M059J (cell line): Measurements from ENCODE around the genes USHBP1 and NIBAN3.

DNA sequence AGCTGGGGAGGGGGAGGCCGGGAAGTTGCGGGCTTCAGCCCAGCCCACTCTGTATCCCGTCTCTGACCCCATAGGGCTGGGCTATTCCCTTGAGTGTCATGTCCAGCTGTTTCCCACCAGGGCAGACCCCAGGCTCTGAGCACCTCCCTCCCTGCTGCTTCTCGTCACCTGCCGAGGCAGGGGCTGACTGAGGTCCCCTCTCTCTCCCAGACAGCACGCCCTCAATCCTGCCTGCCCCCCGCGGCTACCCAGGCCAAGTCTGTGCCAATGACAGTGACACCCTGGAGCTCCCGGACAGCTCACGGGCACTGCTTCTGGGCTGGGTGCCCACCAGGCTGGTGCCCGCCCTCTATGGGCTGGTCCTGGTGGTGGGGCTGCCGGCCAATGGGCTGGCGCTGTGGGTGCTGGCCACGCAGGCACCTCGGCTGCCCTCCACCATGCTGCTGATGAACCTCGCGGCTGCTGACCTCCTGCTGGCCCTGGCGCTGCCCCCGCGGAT, 613 bp downstream of the F2RL3 start:
- RAMPAGE, long total RNA: no peak

DNA sequence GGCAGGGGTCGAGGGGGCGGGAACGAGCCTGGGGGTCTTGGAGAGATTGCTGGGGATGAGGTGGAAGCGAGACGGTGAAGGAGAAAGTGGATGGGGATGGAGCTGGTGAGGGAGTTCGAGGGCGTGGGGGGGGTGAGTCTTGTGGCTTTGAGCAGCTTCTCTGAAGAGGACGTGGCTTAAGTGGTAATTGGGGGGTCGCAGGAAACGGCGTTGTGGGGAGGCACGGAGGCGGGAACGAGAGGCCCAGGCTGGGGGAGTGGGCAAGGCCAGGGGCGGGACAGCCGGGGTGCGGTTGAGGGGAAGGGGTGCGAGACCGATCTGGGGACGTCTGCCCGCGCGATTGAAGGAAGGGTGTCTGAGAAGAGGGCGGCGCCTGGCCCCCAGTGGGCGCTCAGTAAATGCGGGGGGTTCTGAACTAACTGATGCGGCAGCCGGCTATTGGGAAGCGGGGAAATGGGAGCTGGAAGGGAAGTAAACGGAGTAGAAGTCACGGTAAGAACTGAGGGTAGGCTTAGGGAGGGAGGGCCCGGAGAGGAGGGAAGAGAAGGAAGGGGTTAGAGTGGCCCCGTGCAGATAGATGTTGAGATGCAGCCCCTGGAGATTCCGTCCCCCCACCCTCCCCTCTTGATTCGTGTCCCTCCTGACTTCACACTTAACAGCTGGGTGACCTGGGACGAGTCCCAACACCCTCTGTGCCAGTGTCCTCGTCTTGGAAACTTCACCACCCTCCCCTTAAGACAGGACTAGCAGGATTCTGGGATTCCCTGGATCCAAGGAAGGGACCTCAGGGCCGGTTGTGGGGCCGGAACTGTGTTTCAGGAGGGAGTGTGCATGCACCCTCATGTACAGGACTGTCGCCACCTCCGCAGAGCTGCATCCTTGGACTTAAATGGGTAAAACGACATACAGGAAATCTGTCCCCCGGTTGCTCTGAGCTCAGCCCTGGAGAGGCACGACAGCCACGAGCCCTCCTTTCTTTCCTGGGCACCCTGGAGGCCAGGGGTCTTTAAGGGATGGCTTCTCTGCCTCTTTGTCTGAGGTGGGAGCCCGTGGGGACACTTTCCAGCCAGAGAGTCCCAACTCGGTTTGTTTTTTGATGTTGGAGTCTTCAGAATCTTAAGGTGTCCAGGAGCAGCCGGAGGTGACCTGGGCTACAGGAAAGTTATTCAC, 784 bp downstream of the MYO9B start:
- RAMPAGE, long total RNA: no peak

DNA sequence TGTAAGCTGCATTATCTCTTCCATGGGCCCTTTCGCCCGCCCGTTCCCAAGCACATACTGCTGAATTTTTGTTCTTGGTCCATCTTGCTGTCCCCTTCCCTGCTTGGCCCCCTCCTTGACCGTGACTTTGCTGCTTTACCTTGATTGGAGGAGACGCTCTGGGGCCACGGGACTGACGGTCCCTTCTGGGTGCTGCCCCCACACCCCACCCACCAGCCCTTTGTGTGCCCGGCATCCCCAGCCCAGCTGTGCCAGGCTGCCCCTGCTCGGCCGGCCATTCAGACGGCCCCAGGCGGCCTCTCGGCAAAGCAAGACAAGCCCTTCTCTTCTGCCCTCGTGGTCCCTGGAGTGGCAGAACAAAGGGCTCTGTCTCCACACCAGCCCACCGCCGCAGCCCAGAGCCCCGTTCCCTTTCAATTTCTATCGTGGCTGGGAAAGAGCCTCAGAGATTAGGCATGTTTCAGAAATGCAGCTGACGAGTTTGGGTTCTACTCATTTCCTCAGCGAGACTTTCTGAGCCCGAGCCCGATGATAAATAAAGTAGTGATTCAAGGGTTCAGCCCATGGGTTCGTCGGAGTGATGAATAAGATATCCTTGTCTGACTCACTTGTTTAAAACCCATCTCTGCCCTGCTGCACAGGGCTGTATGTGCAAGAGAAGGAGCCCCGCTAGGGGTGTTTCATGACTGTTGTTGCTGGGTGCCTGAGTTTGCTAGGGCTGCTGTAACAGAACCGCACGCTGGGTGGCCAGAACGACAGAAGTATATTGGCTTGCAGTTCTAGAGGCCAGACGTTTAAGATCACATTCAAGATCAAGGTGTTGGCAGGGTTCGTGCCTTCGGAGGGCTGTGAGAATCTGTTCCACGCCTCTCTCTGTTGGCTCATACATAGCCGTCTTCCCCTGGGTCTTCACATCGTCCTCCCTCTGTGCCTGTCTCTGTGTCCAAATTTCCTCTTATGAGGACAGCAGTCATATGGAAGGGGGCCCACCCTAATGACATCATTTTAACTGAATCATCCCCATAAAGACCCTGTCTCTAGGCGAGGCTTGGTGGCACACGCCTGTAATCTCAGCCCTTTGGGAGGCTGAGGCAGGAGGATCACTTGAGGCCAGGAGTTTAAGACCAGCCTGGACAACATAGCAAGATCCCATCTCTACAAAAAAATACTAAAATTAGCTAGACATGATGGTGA, 4.4 kb downstream of the MYO9B start:
- RAMPAGE, long total RNA: no peak

DNA sequence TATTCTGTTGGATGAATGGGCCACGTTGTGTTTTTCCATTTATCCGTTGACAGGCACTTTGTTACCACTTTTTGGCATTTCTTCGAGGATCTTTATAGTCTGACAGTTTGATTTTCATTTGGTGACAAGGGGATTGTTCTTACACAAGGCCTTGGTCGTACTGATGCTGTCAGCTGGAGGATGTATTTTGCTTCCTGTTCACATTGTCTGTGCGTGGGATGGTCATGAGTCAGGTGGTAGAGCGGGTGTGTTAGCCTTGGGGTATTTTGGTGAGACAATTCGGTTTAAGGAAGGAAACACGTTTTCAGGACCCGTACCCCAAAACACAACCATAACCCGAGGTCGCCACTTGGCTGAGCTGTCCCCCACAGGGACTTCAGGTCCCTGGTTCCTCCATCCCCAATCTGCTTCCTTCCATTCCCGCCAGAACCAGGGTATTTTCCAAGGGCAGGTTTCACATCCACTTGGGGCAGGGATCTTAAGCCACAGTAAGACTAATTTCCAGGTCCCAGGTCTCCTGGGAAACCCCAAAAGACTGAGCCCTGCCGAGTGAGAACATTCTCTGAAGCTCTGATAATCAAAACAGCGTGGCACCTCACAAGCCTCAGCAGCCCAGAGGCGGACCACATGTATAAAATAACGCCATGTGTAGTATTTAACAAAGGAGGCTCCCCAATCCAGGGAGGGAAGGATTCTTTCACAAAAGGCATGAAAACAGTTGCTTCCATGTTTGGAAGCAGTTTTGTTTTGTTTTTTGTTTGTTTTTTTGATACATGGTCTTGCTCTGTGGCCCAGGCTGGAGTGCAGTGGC, 15.1 kb downstream of the MYO9B start:
- RAMPAGE, long total RNA: no peak

DNA sequence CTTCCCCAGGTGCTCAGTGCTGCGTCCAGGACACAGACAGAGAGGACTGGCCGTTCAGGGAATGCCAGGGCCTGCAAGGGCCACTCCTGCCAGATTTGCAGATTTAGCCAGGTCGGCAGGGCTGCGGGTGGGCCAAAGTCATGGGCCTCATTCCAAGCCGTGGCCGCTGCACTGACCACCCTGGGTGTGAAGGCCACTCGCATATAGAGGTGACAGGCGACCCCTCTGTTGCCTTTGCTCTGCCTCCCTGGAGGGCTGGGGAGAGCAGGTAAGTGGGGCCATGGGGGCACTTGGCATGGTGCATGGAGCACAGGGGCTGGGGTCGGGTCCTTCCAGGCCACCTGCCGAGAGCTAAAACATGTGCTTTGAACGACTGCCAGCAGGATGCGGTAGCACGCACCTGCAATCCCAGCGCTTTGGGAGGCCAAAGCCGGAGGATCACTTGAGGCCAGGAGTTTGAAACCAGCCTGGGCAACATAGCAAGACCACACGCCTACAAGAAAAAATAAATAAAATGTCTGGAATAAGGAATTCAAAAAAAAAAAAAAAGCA, 37.1 kb upstream of the USE1 start:
- RAMPAGE, long total RNA: no peak

GRCh38 chr19:17195371-17195729, 19.8 kb upstream of the USE1 start:
- RAMPAGE, long total RNA: no peak

- RAMPAGE, long total RNA: no peak
Measured at GRCh38 chr19:17212914-17213428, 2.2 kb upstream of the USE1 start.

GRCh38 chr19:17220070-17220962, 5.2 kb downstream of the USE1 start:
- RAMPAGE, long total RNA: no peak

DNA sequence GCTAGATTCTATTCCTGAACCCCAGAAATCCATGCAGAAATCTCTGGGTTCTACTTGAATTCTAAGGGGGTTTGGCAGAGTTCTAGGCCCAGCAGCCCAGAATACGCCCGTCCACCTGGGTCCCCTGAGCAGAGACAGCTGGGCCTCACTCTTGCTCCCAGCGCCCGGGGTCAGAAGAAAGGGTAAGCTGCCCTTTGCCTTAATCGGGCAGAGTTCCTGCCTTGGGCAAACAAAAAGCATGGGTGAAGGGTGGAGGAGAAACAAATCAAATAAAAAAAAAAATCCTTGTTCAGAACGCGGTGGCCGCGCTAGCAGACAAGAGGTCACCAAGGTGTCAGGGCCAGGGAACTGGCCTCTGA, 5.8 kb downstream of the NR2F6 start:
- RAMPAGE, long total RNA: no peak

DNA sequence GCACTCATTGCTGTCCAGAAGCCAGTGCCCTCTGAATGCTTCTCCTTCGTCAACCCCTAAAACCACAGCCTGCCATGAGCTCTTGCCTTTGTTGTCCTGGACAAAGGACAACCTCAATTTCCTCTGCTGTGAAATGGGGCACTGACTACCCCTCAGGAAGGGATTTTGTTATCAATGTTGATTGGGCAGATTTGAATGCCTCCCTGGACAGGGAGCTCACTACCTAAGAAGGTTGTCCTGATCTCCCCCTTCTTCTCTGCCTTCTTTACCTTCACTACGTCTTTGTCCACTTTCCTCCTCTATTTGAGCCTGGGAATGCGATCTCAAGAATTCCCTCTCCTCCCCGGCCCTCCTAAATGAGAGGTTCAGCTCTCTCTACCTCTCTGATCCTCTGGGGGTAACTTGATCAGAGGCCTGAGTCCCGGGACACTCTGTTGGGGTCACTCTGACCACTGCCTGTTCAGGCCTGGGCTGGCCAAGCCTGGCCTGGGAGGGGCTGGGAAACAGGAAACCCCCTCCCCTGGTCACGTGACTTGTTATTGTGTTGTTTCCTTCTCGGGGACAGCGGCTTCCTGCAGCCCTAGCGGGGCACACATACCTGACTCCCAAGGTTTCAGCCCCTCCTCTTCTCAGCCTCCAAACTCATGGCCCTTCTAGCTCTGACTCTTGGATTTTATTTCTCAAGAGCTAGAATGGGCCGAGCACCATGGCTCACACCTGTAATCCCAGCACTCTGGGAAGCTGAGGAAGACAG, at the start of gene USHBP1:
USHBP1 (minus strand) TSS at position 454 of the 754 bp plus-strand sequence.
- RAMPAGE, long total RNA: no peak

- RAMPAGE, long total RNA: no peak
Measured at GRCh38 chr19:17302155-17302940, 877 bp downstream of the ABHD8 start.

- RAMPAGE, long total RNA: no peak
Measured at GRCh38 chr19:17328858-17329687, 5.6 kb downstream of the ANO8 start.

- RAMPAGE, long total RNA: no peak
Measured at GRCh38 chr19:17338795-17339470, 1.6 kb downstream of the GTPBP3 start.

GRCh38 chr19:17423180-17423764, 3.4 kb downstream of the MVB12A start:
- RAMPAGE, long total RNA: no peak

DNA sequence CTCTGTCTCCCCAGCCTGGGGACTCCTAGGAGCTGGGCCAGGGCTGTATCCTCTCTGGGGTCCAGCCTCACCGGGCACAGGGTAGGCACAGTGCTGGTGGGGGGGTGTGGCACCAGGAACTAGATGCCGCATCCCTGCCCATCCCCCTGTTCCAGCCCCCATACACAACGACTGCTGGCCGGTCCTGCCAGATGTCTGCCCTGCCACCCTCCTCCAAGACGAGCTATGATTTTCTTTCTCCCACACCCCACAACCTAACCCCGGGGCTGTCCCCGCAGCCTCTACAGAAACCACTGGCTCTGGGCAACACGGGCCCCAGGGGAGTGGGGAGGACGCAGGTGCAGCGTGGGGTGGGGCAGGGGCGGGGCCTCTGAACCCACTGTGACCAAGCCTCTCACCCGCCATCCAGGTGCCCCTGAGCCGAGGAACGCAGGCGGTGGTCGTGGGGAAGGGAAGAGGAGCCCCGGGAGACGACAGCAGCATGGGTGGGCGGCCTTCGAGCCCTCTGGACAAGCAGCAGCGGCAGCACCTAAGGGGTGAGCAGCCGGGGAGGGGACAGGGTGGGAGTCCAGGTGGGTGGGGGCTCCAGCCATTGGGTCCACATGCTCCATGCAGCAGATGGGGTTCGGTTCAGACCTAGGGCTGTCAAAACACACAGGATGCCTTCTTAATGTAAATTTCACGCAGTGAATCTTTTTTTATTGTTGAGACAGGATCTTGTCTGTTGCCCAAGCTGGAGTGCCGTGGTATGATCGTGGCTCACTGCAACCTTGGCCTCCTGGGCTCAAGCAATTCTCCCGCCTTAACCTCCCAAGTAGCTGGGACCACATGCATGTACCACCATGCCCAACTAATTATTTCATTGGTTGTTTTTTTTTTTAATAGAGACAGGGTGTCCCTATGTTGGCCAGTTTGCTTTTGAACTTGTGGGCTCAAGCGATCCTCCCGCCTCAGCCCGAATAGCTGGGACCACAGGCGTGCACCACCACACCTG, at the start of gene NIBAN3:
NIBAN3 (plus strand) TSS at position 408 of the 994 bp plus-strand sequence.
- RAMPAGE, long total RNA: no peak

DNA sequence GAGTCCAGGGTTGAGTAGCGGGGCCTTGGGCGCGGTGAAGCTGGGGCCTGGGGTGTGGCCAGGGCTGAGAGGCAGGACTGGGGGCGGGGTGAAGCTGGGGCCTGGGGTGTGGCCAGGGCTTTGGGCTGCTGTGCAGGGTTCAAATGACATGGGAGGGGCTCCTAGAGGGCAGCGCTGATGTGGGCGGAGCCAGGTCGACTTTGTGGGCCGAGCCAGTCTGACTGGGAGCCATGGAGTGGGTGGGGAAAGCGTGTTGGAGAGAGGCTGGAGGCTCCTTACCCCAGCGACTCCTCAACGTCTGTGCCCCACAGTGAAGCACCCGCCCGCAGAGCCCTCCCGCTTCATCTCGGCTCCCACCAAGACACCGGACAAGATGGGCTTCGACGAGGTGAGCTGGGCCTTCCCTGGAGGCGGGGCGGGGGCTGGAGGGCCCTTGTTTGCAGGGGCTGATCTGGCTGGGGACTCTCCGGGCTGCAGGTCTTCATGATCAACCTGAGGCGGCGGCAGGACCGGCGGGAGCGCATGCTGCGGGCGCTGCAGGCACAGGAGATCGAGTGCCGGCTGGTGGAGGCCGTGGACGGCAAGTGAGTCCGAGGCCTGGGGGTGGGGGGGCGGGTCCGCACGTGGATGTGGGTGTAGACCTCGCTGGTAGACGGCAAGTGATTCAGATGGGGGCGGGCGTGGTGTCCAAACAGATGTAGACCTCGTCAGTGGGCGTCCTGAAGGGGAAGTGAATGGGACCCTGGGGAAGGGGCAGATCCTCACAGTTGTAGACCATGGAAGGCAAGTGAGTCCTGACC, 21.6 kb downstream of the COLGALT1 start:
- RAMPAGE, long total RNA: no peak

DNA sequence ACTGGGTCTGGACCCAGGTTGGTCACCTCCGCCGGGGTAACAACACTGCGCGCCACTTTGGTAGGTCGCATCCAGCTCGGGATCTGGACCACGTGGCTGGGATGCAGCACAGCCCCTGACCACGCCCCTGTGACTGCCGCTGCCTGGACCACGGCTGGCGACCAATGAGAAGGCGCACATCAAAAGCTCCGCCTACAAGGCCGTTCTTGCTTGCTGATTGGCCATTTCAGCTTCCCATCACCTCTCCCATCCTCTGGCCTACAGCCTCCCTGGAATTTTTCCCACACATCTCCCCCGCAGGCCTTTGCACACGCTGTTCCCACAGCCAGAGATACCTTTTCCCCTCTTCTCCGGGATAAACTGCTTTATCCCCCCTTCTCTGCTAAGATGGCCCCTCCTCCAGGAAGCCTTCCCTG, 12.5 kb upstream of the MAP1S start:
- RAMPAGE, long total RNA: no peak

- RAMPAGE, long total RNA: no peak
Measured at GRCh38 chr19:17797292-17798093, 2.6 kb downstream of the B3GNT3 start.

GRCh38 chr19:17947938-17948537, 15.2 kb downstream of the CCDC124 start:
- RAMPAGE, long total RNA: no peak

DNA sequence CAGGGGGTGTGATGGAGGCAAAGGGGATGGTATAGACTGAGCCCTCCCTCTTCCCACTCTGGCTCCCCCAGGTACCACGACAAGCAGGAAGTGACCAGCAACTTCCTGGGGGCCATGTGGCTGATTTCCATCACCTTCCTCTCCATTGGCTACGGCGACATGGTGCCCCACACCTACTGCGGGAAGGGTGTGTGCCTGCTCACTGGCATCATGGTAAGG, 18.2 kb downstream of the KCNN1 start:
- RAMPAGE, long total RNA: no peak